HT1080 (cell line): ENCODE measurements around a stretch of chr22.

RAMPAGE:
- cytosol, long total RNA: no peak
- long total RNA: no peak
- nucleus, long total RNA: no peak
Measured at GRCh38 chr22:44308920-44309679, 3.7 kb downstream of the SHISAL1 start.

GRCh38 chr22:44331780-44332710 lies 19.3 kb upstream of the SHISAL1 start:
RAMPAGE:
- cytosol, long total RNA: no peak
- long total RNA: no peak
- nucleus, long total RNA: no peak

DNA sequence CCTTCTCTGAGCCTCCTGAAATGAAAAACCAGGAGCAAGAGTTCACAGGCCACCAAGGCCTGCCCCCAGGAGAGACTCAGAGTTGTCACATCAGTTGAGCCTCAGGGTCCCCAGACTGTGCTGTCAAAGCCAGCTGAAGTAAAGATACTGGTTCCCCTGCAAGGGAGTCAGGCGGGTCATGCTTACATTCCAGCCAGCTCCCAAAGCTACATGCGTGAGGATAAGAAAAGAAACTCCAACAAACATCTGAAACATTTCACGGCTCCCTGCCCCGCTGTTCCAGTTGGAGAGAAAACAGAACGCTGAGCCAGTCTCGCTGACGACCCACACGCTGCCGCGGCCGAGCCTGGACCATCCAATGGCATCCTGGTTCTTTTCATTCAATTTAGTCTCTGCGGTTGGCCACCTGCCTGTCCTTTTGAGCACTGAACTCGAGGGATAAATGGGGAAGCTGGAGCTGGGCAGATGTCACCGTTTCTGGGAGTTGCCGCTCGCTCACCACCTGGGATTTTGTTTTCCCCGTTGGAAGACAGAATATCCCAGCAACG lies 45.1 kb upstream of the SHISAL1 start:
RAMPAGE:
- cytosol, long total RNA: no peak
- long total RNA: no peak
- nucleus, long total RNA: no peak

DNA sequence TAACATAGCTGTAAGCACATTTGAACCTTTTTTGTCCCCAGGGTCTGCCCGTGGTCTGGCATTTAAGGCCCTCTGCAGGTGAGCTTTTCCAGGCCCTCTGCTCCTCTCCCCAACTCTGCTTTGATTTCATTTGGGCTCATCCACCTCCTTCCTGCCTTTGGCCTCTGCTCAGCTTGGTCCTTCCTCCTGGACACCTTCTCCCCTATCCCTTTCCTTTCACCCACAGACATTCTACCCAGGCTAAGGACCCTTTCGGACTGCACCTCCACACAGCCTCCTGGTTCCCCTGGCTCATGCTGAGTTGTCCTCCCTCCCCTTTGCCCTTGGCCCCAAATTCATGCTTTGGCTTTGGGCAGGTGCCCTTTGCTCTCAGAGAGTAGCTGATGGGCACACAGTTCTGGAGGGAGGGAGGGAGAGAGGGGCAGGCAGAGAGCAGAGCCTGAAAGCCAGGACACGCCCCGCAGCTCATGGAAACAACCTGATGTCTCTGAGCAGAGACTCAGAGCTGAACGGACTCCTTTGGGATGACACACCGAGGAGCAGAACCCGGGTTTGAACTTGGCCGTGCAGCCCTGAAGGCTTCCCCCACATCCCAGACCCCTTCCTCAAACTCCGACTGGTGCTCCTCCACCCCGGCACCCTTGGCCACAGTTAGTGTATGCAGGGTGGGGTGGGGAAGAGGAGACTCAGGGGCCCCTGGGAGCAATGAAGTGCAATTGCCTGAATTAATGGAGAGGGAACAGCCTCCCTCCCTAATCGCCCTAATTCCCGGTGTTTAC lies 70.9 kb upstream of the SHISAL1 start:
RAMPAGE:
- cytosol, long total RNA: no peak
- long total RNA: no peak
- nucleus, long total RNA: no peak

RAMPAGE:
- cytosol, long total RNA: no peak
- long total RNA: no peak
- nucleus, long total RNA: no peak
Measured at GRCh38 chr22:44494382-44495009, 3.5 kb downstream of the RTL6 start.

DNA sequence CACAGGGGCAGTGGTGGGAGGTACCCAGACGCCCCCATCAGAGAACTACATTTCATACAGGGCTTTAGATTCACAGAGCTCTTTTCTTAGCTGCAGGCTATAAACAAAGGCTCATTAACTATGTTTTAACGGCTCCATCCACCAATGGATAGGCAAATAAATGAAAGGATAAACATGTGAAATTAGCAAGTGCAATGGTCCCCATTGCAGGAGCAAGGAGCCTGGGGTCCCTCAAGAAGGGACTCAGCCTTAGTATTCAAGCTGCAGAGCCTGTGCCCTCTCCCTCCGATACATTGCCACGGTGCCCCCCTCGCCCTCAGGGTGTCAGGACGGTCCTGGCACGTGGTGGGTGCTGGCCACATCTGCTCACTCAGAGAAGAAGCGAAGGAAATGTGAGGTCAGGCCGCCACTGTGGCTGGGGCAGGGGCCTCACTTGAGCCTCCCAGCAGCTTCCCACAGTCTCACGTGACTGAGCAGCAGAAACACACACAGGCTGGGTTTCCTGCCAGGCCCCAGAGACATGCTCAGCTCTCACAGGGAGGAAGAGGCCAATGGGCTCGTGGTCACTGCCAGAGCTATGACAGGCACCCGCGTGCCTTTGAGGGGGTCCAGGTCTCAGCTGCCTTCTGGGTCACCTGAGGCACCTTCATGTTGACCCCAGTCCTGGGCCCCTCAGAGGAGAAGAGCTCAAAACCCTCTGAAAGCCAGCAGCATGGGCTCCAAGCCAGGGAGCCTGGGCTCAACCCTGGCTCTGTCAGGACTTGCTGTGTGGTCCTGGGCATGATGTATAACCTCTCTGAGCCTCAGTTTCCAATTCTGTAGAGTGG lies 37.9 kb upstream of the PRR5 start:
RAMPAGE:
- cytosol, long total RNA: no peak
- long total RNA: no peak
- nucleus, long total RNA: no peak

GRCh38 chr22:44671019-44672244 lies 30.6 kb upstream of the PRR5 start:
RAMPAGE:
- cytosol, long total RNA: no peak
- long total RNA: no peak
- nucleus, long total RNA: no peak

DNA sequence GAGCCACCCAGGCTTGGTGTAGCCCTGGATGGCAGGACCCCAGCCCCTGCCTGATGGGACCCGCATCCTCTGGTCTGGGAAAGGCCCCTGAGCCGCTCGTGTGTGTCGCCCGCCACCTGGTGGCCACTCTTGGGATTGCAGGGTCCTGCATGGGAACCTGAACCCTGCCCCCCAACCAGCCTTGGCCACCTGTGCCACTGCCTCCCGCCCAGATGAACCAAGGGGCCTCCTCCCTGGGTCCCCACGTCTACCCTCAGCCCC lies 16.5 kb upstream of the ARHGAP8 start:
RAMPAGE:
- cytosol, long total RNA: no peak
- long total RNA: no peak
- nucleus, long total RNA: no peak

DNA sequence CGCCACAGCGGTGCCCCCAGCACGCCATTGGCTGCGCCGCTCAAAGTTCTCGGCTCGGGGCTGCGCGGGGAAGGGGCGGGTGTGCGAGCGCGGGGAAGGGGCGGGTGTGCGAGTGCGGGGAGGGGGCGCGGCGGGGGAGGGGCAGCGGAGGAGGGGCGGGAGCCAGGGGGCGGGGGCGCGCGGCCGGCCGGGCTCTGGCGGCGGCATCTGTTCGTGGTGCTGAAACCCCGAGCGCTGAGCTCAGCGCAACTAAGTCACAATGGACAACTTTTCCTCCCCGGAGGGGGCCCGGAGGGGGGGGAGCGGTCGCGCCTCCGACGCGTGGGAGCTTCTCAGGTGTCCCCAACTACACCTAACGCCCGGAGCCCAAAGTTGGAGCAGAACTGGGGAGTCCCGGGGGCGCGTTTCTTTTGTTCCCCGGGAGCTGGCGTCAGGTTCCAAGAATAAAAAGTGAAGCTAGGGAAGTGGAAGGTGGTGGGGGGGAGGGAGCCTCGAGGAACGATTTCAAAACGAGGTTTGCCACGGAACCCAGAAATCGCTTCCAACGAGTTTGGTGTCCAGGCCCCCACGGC lies 2.1 kb downstream of the PHF21B start:
RAMPAGE:
- cytosol, long total RNA: no peak
- long total RNA: no peak
- nucleus, long total RNA: no peak

DNA sequence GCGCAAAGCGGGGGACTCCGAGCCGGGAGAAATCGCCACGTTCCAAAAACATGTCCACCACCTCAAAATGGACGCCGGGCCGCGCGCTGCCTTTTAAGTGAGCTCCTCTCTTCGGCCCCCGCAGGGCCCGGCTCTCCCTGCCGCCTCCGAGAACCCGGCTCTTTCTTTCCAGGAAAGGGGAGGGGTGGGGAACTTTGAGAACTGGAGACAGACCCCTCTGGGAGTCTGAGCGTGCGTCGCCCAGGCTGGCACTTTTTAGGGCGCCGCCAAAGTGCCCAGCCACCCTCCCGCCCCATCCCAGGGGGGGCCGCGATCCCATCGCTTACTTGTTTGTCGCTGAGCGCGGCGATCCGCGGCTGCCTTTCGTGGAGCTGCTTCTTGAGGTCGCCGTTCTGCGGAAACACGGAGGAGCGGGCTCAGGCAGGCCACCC lies 1.6 kb downstream of the PHF21B start:
RAMPAGE:
- cytosol, long total RNA: no peak
- long total RNA: no peak
- nucleus, long total RNA: no peak

DNA sequence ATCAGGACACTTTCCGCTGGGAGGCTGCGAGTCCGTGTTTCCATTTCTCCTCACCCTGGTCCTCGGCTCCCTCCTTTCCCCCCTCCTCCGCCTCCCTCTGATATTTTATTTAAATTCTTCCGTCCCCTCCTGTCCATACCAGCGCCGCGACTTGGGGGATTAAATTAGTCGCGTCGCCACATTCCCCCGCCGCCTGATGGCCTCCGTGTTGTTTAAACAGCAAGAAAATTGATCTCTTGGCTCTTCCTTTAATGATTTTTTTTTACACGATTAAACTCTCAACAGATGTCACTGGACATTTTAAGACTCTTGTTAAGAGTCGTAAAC lies 444 bp upstream of the PHF21B start:
RAMPAGE:
- cytosol, long total RNA: no peak
- long total RNA: no peak
- nucleus, long total RNA: no peak

RAMPAGE:
- cytosol, long total RNA: no peak
- long total RNA: no peak
- nucleus, long total RNA: no peak
Measured at GRCh38 chr22:45010613-45011138, 871 bp upstream of the PHF21B start.

GRCh38 chr22:45151284-45151855 lies 12.4 kb upstream of the NUP50 start:
RAMPAGE:
- cytosol, long total RNA: no peak
- long total RNA: no peak
- nucleus, long total RNA: no peak

DNA sequence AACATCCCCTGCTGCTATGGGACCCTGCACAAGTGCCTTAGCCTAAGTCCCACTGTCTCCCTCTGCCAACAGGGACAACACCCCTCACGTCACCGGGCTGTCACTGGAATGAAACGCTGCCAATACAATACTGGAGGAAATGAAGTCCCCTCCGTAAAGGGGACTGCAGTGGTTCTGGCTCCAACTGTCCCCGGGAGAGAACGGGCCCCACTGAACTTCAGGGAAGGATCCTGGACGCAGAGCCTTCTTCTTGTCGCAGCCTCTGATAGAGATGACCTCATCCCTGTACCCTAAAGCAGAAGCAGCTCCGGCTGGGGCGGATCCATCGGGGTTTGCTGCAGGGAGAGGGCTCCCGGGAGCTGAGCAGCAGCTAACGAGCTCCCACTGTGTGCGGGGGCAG lies 13.2 kb downstream of the KIAA0930 start:
RAMPAGE:
- cytosol, long total RNA: no peak
- long total RNA: no peak
- nucleus, long total RNA: no peak

RAMPAGE:
- cytosol, long total RNA: no peak
- long total RNA: no peak
- nucleus, long total RNA: no peak
Measured at GRCh38 chr22:45241416-45241837, 733 bp upstream of the KIAA0930 start.

RAMPAGE:
- cytosol, long total RNA: no peak
- long total RNA: no peak
- nucleus, long total RNA: no peak
Measured at GRCh38 chr22:45262300-45262684, 21.6 kb upstream of the KIAA0930 start.

RAMPAGE:
- cytosol, long total RNA: no peak
- long total RNA: no peak
- nucleus, long total RNA: no peak
Measured at GRCh38 chr22:45271591-45272422, 12.9 kb upstream of the UPK3A start.

DNA sequence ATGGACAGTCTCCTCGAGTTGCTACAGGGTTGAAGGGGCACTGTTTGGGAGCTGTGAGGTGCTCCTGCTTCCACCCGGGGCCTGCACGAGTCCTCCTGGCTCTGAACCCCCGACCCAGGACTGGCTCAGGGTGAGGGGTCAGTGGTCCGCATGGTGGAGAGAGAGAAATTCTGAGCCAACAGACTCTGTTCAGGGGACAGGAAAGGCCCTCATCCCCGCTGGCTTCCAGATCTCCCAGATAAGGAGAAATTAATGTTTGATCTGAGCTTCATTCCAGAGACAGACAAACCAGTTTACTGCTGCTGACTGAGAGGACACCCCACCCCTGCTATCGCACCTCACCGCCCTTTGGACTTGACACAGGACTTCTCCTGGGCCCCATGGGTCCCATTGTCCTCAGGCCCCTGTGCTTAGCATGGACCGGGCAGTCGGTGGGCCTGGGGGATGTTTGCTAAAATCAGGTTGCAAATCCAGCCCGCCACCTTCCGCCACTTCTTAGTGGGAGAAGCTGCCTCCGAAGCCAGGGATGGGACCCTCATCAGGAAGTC lies 11.3 kb upstream of the UPK3A start:
RAMPAGE:
- cytosol, long total RNA: no peak
- long total RNA: no peak
- nucleus, long total RNA: no peak

RAMPAGE:
- cytosol, long total RNA: no peak
- long total RNA: no peak
- nucleus, long total RNA: no peak
Measured at GRCh38 chr22:45296409-45297126, 11.8 kb downstream of the UPK3A start.

DNA sequence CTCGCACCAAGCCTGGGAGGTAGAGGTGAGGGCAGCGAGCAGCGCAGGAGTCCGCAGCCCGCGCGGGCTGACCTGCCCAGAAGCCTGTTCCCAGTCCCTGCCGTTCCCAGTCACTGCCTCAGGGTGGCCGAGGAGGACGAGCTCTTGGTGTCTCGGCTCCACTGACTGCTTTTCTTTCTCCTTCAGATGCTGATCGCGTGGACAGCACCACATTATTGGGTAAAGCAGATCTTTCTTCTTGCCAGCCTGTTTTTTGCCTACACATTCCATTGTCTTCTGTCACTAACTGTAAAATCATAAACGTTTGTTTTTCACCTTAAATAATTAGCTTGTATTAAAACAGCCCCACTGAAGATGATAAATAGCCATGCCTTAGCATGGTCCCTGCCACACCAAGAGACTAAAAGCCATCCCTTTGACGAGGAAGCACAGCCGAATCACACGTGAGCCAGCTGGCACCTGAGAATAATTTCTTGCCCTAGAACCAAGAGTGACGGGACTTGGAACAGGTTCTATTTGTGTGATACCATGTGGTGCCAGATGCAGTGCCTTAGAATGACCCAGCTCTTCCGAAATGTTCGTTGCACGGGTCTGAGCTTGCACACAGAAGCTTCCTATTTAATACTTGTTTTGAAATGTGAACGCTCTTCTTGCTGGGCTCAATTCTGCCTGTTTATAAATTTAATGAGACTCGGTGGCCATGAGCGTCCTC lies 25.6 kb downstream of the FAM118A start:
RAMPAGE:
- cytosol, long total RNA: no peak
- long total RNA: no peak
- nucleus, long total RNA: no peak